Type B pancreatic cell (in vitro differentiated cells): Measurements from ENCODE around the genes SLC16A12 and PCGF5.

DNA sequence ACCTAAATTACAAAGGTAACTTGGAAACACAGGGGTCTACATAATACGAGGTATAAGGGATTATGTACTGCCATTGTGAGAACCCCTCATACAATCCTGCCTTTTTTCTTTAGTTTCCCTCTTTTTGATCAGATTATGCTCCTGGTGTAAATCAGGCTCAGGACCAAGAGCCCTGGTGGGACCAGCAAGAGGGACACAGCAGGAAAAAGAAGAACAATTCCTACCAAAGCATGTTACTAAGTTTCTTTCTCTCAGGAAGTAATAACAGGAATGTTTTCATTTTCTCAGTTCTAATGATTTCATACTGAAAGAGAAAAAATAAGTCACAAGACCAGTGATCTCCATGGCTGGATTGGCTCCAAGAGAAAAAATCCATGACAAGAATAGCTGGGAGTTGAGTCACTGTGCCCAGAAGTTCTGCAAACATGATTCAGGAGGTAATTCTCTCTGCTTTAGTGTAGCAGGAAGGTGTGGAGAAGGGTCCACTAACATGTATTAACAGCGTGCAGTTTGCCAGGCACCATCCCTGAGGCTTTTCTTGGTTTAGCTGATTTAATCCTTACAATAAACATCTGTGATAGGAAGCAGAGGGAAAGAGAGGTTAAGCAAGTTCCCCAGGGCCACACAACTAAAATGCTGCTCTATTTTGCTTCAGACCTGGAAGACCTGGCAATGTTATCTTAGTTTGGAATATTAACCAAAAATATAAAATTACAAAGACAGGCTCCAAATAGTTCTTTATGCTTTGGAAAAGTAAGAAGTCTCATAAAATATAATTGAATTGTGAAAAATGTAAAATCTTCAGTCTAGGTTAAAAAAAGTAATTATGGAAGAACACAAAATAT is 23.7 kb upstream of the IFIT2 start:
- PRO-cap = no peak

DNA sequence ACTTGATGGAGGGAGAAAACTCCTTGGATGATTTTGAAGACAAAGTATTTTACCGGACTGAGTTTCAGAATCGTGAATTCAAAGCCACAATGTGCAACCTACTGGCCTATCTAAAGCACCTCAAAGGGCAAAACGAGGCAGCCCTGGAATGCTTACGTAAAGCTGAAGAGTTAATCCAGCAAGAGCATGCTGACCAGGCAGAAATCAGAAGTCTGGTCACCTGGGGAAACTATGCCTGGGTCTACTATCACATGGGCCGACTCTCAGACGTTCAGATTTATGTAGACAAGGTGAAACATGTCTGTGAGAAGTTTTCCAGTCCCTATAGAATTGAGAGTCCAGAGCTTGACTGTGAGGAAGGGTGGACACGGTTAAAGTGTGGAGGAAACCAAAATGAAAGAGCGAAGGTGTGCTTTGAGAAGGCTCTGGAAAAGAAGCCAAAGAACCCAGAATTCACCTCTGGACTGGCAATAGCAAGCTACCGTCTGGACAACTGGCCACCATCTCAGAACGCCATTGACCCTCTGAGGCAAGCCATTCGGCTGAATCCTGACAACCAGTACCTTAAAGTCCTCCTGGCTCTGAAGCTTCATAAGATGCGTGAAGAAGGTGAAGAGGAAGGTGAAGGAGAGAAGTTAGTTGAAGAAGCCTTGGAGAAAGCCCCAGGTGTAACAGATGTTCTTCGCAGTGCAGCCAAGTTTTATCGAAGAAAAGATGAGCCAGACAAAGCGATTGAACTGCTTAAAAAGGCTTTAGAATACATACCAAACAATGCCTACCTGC is 4.4 kb downstream of the IFIT2 start:
- PRO-cap = no peak

GRCh38 chr10:89534910-89536353 is at the start of gene SLC16A12:
TSS of gene SLC16A12 (minus strand) at chr10:89535594.
- PRO-cap = no peak

DNA sequence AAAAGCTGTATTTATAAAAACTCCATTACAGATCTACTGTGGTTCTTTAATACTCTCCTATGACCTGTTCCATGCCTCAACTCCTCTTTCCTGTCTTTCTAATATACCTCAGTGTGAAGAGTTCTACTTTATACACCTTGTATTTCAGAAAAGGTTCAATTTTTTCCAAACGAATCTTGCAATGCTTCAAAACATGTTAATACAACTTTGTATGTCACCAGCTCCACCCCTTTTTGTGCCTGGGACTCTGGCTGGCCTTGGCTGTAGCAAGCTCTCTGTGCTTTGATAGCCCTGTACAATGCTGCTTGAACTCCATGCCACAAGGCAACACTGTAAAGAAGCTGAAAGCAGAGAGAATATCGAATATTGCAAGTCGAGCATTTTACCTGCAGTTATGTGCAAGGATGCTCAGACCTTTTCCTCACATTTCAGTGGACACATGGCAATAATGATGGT is 52.5 kb downstream of the PANK1 start:
- PRO-cap = no peak

DNA sequence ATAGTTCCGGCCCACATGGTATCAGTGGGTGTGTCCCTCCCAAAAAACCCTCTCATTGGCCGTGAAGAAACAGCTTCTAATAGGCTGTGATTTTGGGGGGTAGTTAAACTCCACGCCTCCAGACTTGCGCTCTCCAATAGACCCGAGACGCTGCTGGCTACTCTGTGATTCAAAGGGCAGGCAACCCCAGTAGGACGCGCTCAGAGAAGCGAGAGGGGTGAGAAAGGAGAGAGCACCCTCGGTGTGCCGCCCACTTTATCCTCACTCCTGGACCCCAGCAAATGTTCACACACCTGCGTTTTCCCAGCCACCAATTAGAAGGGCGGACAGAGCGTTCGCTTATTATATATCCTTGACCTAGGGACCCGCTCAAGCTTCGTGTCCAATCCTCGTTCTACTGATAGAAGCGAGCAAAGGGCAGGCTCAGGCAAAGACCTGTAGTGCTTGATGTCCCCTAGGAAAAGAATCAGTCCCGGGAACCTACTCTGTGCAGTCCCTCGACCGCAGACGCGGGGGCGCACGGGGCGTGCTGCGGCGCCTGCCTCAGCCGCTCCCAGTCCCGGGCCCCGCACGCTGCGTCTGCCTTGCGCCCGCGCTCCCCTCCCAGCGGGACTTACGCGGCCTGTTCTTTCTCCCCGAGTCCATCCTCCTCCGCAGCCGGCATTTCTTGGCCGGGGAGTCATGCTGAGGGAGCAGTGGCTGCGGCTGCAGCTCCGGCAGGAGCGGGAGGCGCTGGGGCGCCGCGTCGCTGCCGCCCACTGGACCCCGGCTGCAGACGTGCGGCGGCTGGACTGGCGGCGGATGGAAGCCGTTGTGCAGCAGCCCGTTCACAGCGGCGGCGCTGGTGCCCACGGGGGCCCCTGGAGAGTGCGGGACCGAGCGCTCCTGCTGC is 813 bp downstream of the PANK1 start:
- PRO-cap = unidirectional peak, plus-strand start at position 165 of the sequence; unidirectional peak, plus-strand start at position 199 of the sequence; bidirectional peak, plus-strand start at position 506 of the sequence, minus-strand start at position 581 of the sequence

DNA sequence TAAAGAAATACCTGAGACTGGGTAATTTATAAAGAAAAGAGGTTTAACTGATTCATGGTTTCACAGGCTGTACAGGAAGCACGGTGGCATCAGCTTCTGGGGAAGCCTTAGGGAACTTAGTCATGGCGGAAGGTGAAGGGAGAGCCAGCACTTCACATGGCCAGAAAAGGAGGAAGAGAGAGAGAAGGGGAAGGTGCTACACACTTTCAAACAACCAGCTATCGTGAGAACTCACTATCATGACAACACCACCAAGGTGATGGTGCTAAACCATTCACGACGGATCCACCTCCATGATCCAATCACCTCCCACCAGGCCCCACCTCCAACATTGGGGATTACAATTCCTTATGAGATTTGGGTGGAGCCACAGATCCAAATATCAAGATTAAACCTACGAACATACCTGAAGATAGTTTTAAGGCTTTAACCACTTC is 23.9 kb upstream of the PANK1 start:
- PRO-cap = no peak

DNA sequence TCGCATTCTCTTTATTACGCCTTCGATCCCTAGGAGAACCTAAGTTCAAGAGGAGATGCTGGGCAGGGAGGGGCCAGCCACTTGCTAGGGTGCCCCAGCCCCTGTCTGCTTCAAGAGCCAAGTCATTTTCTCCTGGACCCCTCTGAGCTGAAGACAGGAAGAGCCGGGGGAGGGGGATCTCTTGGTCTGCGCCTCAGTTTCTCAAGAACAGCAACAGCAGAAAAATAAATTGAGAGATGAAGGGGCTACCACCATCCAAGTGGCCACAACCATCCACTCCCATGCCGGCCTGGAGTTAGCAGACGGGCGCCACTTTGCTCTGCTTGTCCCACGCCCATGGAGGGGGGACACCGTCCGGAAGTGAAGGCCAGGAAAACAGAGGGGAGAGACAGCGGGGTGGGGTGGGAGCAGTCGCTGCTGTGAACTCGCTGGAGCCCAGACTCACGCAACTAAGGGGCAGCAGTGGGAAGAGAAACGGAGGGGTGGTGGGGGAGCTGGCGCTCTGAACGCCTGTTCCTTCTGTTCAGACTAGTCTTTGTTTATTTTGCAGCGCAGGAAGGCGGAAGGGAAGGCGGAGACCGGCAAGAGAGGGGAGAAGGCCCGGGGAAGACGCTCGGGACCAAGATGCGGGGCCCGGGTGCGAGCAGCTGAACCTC is 135.4 kb downstream of the KIF20B start:
- PRO-cap = no peak

- PRO-cap = no peak
These were observed 136.3 kb downstream of the KIF20B start for GRCh38 chr10:89837324-89838445.

GRCh38 chr10:89888623-89889491 is 187.5 kb downstream of the KIF20B start:
- PRO-cap = no peak

DNA sequence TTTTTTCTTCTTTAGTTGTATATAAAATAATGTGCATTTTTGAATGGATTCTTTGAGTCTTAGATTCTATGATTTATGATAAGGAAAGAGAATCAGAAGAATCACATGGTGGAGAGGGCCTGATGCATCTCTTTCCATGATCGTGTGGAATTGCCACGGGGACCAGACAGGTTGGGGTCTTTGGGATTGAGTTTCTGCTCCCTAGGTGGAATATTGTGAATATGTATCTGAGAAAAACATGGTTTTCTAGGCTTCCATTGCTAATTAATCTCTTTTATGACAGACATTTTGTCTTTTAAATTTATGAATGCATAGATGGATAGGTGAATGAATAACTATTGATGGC is 444.1 kb downstream of the KIF20B start:
- PRO-cap = no peak

GRCh38 chr10:90930198-90930886 is 9.5 kb upstream of the ANKRD1 start:
- PRO-cap = no peak

DNA sequence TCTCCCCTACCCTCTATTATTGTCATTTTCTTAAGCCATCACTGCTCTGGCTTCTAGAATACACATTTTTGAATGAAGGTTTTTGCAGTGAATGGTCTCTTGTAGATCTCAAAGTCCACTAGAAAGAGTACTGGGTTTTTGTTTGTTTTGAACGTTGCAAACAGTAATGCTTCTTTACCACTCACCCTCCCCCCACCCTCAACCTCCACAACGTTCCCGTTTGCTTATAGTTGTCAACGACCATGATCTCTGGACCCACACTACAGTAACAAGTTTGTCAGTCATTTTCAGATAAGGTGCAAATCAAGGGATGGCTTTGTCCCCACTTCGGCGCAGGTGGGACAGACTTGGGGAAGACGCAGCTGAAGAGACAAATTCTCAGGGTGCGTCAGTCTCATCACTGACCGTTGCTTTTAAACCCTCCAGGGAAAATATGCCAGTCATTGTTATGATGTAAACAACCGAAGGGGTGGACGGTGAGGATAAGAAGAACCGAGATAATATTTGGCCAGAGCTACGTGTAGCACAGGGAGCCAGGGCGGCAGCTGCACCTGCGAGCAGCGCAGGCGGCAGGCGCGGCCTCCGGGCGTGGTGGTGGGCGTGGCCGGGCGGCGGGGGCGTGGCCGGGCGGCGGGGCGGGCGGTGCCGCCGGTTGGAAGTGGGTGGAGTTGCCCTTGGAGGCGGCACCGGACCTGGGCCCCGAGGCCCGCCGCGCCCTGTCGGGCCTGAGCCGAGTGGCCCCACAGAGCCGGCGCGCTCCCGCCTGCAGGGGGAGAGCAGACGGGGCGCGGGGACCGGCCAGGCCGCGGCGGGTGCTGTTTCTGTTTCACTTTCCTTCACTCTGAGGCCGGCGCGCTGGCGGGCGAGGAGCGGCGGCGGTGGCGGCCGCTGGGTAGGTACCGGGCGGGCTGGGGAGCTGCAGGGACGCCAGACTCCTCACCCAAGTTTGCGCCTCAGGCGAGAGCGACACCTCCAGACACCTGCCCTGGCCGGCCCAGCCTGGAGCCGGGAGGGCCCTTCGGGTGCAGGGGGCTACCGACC is at the start of gene PCGF5:
TSS of gene PCGF5 (plus strand) at position 719 of the 1,041 bp plus-strand sequence.
- PRO-cap = bidirectional peak, plus-strand start at position 844 of the sequence, minus-strand start at position 846 of the sequence

GRCh38 chr10:91526723-91527035 is 106.2 kb downstream of the PPP1R3C start:
- PRO-cap = no peak

DNA sequence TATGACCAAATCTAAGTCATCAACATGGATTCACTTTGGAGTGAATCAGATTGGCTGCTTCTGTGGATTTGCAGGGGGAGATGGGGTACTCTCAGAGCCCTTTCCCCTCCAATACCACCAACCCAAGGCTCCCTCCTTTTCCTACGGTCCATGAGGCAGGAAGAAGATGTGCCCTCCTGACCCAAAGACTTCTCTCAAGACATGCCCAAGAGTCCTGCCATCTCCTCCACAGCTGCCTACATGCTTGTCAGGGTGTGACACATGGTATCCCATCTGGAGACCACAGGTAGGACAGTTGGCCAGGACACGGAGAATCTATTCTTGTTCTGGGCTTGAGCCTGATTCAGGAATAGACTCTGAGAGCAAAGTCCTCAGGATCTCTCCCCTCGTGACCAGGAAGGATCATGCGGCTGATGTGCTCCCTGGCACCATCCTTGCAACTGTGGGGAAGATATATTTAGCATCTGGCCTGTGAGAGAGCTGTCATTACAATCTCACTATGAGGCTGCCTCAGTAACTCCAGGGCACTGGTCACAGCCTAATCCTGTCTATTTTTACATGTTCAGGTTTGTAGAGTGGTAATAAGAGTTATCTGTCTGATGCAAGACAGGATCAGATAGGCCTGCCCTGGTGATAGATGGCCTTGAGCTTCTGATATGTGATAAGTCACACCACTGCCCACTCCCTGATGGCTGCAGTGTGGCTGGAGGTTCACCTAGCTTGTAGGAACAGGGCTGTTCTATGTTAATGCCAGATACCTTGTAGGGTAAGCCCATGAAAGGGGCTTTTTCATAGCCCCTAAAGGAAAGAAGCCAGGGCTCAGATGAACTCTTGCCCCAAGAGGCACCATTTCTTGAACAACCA is 50.8 kb downstream of the PPP1R3C start:
- PRO-cap = no peak

GRCh38 chr10:91742116-91742585 is 56.1 kb upstream of the TNKS2 start:
- PRO-cap = no peak

DNA sequence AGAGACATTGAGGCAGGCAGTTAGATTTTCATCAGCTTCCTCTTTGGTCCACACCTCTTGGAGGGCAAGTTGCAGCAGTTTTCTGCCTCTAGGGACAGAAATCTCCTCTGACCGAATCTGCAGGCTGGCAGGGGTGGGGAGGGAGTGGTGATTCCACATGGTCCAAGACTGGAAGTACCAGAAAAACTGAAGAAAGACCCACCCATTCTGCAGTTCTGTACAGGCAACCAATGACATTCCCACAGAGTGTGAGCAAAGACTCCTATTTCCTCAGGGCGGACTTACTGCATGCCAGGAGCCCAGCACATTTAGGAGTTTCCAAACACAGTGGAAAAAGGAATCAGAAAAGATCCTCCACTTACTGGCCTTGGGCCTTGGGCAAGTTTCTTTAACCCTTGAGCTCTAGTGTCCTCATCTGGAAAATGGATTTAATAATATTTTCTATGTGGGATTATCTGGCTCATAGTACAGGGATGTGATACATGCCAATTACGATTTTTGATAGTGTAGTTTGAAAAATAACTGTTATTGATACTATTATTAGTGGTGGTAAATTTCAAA is 28.8 kb downstream of the FGFBP3 start:
- PRO-cap = no peak

DNA sequence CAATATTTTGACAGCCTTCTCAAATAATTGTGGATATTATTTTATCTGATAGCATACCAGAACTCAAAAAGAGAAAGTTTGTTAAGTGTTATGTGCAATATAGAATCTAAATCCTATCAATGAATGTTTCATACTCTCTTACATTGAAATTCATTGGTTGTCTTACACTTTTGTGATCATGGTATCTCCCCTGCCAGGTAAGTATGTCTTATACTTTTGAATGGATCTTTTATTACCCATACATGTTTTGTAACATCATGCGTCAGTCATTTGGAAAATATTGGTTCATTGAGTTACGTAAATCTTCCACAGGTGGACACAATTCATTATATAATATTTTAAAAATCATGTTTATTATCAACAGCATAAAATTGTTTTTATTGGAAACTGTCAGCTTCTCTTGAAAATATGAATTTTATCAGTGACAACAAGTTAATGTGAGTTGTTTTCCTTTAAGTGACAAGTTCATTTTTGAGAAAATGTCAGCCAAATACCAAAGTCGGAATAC is 82.7 kb downstream of the BTAF1 start:
- PRO-cap = no peak

DNA sequence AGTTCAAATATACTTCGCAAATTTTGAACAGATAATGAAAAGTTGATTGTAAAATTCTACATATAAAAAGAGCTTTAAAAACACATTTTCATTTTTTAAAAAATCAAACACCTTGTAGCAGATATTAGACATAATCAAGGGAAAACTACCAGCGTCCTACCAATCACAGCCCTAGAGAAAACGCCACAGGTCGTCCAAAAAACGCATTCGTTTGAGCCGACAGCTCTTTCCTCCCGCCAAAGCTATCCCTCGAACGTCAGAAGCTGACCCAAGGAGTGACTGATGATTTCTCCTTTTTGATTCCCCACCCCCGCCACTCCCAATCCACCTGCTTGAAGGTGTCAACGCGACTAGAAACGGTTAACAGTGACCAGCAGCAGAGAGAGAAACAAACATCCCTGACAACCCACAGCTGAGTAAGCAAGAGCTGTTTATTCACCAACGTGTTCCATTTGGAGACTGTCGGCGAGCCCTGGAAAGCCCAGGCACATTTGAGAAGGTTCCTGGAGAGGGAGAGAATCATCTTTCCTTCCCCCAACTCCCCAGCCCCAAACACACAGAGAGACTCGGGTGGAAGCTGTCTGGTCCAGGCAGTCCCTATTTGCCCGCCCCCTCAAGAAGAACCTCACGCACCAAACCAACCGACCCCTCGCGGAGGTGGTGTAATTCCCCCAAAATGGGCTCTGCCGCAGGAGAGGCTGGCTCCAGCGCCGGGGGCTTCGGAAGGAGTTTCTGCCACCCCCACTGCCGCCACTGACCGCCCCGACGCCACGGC is 652 bp downstream of the CPEB3 start:
- PRO-cap = unidirectional peak, plus-strand start at position 451 of the sequence; unidirectional peak, plus-strand start at position 551 of the sequence

- PRO-cap = no peak
These were observed 116.8 kb downstream of the MARCHF5 start for GRCh38 chr10:92407809-92408154.

DNA sequence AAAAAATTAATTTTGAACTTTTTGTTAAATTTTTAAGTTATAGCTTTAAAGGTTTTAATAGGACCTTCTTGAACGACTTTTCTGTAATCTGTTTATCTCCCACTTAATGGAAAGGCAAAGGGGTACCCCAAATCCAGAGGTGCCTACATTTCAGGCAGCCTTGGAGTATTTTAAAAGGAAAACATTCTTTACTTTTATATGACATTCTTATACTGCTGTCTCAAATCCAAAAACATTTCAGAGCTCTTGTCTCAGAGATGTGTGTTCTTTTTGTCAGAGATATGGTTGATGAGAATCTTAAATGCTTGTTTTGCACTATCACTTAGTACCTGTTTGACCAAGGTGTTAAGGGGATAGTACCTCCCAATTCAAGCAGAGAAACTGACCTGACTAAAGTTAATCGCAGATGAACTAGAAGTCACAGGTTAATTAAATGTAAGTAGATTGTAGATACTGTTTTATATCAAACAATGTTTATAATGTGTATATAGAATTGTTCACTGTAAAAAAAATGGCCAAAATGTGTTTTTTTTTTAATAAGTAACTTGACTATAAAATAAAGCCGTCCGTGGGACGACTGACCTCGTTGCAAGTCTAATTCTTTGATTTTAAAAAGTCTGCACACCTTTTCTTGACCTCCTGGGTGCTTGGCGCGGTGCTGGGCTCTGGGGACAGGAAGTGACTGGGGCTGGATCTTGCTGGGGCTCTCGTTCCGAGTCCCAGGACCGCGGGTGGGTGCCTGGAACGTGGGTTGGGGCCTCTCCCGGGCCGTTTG is 5.5 kb downstream of the HHEX start:
- PRO-cap = no peak